ENCODE data around the genes POFUT2 and COL18A1.

GRCh38 chr21:44873955-44874267, 421 bp upstream of the PTTG1IP start:
- PRO-cap, result no peak
- RAMPAGE, long total RNA, 4 experiments, result start-site peak on the plus strand in 1 of 4 experiments, at chr21:44873982-44874034 at its widest, 7 reads per replicate

GRCh38 chr21:44897407-44898229, 23.1 kb downstream of the ITGB2 start:
- PRO-cap, result bidirectional peak, plus-strand start at chr21:44897819, minus-strand start at chr21:44897701
- RAMPAGE, long total RNA, 4 experiments, result no peak in any of the 4 experiments

GRCh38 chr21:44923349-44924090, 2.8 kb upstream of the ITGB2 start:
- PRO-cap, result no peak
- RAMPAGE, long total RNA, 4 experiments, result no peak in any of the 4 experiments

GRCh38 chr21:44931029-44931873, 8.6 kb upstream of the SLX9 start:
- PRO-cap, result no peak
- RAMPAGE, long total RNA, 4 experiments, result no peak in any of the 4 experiments

GRCh38 chr21:44969314-44969751, 29.5 kb downstream of the SLX9 start:
- PRO-cap, result no peak
- RAMPAGE, long total RNA, 4 experiments, result no peak in any of the 4 experiments

DNA sequence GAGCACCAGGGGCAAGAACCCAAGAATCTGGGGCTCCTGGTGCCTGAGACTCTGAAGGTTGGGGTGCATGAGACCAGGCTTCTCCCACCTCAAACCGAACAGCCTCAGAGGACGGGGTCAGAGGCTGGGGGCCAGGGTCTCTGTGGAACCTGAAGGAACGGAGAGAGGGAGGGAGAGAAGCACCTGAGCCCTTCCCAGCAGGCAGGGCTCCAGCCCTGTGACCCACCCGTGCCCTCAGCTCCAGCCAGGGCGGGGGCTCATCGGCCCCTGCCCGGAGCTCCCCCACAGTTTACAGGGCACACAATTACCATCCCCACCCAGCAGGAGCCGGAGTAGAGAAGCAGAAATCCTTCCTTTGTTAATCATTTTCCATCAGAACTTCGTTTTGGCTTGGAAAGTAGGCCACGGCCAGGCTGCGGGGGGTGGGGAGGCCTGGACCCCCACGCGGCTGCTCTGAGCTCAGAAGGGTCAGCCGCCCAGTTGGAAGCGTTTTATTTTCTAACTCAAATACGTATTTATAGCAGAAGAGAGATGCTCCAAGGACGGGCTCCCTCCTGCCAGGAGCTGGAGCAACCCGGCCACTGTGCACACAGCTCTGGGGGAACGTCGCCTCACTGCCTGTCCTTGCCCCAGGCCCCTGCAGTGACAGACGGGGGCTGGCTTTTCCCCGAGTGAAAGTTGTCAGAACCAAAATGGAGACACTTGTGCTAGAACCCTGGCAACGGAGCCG, 42.8 kb upstream of the ADARB1 start:
- PRO-cap, result no peak
- RAMPAGE, long total RNA, 4 experiments, result no peak in any of the 4 experiments

DNA sequence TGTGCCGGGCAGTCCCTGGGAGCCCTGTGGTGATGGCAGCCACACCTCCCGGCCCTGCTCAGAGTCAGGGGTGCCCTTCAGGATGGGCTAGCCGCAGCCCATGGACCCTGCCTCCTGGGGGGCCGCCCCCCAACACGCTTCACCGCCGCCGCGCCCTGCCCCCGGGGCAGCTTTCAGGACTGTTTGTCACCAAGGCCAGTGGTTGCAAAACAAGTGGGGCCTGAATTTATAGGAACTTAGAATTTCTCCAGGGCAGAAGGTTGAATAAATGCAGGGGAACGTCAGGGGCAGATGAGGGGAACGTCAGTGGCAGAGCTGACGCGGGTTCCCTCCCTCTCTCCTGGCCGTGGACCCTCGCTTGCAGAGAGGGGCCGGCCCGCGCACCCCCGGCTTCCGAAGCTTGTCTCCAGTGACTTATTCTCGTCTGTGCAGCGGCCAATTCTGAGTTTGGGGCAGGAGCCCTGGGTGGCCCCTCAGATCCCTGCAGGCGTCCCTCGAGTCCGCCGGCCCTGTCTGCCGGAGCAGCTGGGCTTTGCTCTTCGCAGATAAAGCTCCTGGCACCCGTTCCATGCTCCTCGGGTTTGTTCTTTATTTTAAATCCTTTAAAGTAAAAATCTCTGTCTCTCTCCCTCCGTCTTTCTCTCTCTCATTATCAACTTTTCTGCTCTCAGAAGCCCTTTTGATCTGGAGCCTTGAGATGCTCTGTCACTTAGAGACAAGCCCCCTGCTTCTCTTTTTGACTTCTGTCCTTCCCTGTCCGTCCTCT, 41.1 kb upstream of the ADARB1 start:
- PRO-cap, result no peak
- RAMPAGE, long total RNA, 4 experiments, result no peak in any of the 4 experiments

GRCh38 chr21:45034145-45034669, 40.2 kb upstream of the ADARB1 start:
- PRO-cap, result no peak
- RAMPAGE, long total RNA, 4 experiments, result no peak in any of the 4 experiments

GRCh38 chr21:45050023-45051023, 24.1 kb upstream of the ADARB1 start:
- PRO-cap, result no peak
- RAMPAGE, long total RNA, 4 experiments, result no peak in any of the 4 experiments

- PRO-cap, result no peak
- RAMPAGE, long total RNA, 4 experiments, result no peak in any of the 4 experiments
Measured at GRCh38 chr21:45074930-45075222, 496 bp downstream of the ADARB1 start.

GRCh38 chr21:45076181-45076642, 1.8 kb downstream of the ADARB1 start:
- PRO-cap, result no peak
- RAMPAGE, long total RNA, 4 experiments, result no peak in any of the 4 experiments

- PRO-cap, result no peak
- RAMPAGE, long total RNA, 4 experiments, result no peak in any of the 4 experiments
Measured at GRCh38 chr21:45234016-45234446, 53.7 kb downstream of the POFUT2 start.

GRCh38 chr21:45287592-45288219, at the start of gene POFUT2:
TSS of gene POFUT2 (minus strand) at chr21:45287895.
- PRO-cap, result bidirectional peak, plus-strand start at chr21:45288082, minus-strand start at chr21:45287887
- RAMPAGE, long total RNA, 4 experiments, result start-site peak on the plus strand in 1 of 4 experiments, at chr21:45288041-45288066 at its widest, 11 reads per replicate; start-site peak on the minus strand in 3 of 4 experiments, at chr21:45287863-45287898 at its widest, 22 to 93 reads per replicate

DNA sequence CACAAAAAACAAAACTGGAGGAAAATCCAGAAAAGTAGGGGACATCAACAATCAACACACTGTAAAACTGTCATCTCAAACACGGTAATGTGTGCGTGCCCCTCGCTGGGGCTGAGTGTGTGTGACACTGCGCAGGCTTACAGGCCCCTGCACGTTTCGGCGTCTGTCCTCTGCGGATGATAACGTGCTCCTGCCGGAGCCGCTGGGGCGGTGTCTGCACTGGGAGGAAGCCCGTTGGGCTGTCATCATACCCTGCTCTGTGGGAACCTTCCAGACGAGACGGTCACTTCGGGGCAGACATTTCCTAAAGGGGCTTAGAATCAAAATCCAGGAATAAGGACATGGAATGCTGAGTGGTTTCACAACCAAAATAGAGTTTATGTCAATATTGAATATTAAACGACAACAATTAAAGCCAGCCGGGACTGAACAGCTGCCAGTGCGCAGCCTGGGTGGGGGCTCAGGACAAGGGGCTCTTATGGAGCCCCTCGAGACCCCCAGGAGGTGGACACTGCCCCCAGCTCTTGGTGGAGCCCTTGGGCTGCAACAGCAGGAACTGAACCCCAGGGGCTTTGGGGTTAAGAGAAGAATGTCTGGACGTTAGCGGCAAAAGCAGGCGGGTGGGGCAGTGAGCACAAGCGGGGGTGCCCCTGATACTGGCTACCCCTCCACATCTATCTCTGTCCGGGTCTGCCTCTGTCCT, 11.9 kb upstream of the POFUT2 start:
- PRO-cap, result bidirectional peak, plus-strand start at position 412 of the sequence, minus-strand start at position 165 of the sequence
- RAMPAGE, long total RNA, 4 experiments, result no peak in any of the 4 experiments

GRCh38 chr21:45304995-45305346, 17.3 kb upstream of the POFUT2 start:
- PRO-cap, result no peak
- RAMPAGE, long total RNA, 4 experiments, result no peak in any of the 4 experiments

DNA sequence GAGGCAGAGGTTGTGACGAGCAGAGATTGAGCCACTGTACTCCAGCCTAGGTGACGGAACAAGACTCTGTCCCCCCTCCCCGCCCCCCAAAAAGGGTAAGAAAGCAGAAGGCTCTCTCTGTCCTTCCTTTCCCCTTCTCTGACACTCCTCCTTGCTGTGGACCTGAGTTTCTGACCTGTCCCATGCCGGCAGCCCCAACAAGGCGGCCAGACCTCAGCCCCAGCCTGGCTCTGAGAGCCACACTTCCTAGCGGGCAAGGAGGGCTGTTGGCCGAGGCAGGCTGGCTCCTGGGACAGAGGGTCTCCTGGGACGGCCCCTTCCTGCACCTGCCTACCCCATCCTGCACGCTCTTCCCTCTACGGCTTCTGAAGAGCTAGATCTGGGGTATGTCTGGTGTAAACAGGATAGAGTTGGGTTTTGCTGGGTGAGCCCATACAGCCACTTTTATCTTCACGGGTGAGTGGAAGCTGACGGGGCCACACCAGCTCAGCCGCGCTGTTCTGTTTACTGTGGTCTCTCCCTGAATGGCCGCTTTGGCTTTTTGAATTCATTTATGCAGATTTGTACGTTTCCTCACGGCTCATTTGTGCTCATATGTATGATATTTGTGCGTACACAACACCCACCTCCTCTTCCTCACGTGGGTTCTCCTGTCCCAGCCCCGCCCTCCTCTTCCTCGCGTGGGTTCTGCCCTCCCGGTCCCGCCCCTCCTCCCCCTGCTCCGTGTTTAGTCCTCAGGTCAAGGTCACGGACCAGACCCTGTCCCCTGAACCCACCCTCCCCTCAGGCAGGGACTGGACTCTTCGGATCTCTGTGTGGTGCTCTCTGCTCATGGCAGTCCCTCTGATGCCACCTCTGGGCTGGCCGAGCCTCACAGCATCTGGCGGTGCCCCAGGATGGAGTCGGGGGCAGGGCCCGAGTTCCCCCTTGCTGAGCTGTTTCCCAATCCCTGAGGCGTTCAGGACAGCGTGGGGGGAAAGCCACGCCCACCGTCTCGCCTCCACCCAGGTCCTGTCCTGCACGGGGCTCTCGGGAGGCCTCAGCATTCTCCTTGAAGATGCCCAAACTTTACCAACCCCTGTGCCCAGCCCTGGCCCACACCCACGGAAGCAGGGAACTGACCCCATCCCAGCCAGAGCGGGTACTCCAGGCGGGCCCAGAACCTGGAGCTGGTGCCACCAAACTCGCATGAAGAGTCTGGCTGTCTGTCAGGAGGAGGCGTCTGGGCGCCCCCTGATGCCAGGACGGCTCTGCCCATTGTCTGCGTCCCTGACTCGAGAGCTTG, 34.8 kb upstream of the POFUT2 start:
- PRO-cap, result unidirectional peak, minus-strand start at position 367 of the sequence
- RAMPAGE, long total RNA, 4 experiments, result no peak in any of the 4 experiments

DNA sequence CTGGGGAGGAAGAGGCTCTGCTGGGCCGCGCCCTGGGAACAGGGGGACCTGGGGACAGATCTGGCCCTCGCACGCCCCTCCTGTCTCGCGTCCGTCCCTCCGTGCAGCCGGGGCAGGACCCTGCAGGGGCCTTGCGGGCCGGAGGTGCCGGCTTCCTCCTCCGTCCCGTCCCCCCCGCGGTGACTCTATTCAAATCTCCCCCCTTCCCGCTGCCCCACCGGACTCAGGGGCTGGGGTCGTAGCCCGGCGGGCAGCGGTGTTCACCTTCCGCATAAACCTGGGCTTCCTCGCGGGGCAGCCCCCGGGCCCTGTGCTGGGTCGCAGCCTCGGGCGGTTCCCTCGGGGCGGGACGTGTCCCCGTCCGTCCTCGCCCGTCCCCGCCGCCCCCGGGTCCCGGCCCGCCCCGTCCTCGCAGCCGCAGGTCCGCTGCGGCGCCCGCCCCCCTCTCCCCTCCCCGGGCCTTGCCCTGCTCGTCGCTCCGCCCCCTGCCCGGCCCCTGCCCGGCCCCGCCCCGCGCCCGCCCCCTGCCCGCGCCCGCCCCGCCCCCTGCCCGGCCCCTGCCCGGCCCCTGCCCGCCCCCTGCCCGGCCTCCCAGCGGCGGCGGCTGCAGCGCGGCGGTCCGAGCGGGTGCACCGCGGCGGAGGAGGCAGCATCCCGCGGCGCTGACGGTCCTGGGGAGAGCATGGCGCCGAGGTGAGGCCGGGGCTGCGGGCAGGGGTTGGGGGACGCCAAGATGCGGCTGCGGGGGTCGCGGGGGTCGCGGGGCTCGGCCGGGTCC, at the start of gene COL18A1:
Gene COL18A1, plus strand, starts transcription at position 617 of the 778 bp plus-strand sequence.
- PRO-cap, result bidirectional peak, plus-strand start at position 617 of the sequence, minus-strand start at position 437 of the sequence
- RAMPAGE, long total RNA, 4 experiments, result no peak in any of the 4 experiments

GRCh38 chr21:45491797-45492274, 50.4 kb downstream of the SLC19A1 start:
- PRO-cap, result no peak
- RAMPAGE, long total RNA, 4 experiments, result no peak in any of the 4 experiments

DNA sequence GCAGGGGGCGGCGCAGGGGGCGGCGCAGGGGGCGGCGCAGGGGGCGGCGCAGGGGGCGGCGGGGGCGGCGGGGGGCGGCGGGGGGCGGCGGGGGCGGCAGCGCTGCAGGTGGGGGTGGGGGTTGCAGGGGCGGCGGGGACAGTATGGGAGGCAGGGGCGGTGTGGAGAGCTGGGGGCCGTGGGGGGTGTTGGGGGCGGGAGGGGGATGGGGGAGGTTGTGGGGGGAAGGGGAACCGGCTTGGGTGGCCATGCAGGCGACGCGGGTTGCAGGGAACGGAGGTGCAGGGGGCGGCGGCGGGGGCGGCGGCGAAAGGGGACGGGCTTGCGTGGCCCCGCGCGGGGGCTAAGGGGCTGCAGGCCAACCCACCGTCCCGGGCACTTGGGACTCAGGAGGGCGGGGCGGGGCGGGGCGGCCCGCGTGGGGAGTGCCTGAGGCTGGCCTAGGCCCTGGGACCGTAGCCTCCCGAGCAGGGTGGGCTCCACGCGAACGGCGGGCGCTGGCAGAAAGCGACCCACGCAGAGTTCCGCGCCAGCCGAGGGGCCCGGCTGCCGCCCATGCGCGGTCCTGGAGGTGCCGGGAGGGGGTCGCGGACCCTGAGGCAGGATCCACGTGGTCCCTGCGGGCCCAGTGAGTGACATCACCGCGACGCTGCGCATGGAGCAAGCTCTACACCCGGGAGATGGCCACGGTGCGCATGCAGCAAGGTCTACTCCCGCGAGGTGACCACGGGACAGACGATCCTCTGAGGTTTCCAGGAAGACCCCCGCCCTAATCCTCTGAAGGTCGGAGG, 13.2 kb upstream of the SLC19A1 start:
- PRO-cap, result bidirectional peak, plus-strand start at position 253 of the sequence, minus-strand start at position 275 of the sequence; bidirectional peak, plus-strand start at position 675 of the sequence, minus-strand start at position 381 of the sequence
- RAMPAGE, long total RNA, 4 experiments, result no peak in any of the 4 experiments

DNA sequence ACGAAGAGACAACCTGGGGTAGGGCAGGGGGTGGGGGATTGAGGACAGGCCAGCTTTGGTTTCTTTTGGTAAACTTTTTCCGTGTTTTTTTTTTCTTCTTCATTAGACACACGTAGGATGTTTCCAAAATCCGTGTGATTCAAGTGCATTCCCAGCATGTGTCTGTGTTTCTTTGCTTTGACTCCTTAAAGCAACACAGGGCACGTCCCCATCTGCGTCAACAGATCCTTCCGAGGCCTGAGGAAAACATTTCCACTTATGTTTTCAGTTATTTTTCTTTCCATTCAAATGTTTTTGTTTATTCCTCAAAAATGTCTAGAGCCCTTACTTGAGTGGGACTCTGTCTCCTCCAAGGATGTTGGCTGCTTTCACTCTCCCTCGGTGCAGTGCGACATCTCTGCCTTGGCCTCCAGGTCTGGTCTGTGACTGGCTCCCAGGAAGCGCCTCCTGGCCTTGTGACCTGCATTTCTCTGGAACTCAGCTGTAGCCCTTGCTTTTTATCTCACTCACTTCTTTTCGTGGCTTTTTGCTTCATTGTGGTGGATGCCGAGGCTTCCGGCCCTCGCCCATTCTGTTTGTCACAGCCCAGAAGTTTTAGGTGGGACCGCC, 31.3 kb upstream of the SLC19A1 start:
- PRO-cap, result bidirectional peak, plus-strand start at position 371 of the sequence, minus-strand start at position 164 of the sequence
- RAMPAGE, long total RNA, 4 experiments, result no peak in any of the 4 experiments